ENCODE results near the genes ERC2 and ARHGEF3.

DNA sequence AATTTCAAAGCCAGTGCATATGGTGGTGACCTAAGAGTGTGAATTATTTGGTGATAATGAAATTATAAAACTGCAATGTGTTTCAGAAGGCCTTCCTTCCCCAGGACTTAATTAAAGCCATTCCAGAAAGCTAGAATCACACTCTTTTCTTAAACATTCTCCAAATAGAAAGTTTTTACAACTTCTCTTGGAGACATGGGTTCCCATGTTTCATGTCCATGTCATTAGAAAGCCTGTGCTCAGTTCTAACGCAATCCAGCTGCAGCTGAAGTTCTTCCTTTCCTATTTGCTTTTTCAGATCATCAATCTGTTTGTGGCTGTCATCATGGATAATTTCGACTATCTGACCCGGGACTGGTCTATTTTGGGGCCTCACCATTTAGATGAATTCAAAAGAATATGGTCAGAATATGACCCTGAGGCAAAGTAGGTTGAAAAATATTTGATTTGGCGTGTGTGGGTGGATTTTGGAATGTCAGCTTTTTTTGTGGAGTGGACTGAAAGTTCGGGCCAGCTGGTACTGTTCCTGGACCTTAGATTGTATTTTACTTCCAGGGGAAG lies 69.8 kb downstream of the CHDH start:
- RRBS = no CpG with 5 or more reads among the region's 5 CpGs

GRCh38 chr3:53882605-53883070 lies 686 bp upstream of the ACTR8 start:
- RRBS = no CpG with 5 or more reads among the region's 4 CpGs

DNA sequence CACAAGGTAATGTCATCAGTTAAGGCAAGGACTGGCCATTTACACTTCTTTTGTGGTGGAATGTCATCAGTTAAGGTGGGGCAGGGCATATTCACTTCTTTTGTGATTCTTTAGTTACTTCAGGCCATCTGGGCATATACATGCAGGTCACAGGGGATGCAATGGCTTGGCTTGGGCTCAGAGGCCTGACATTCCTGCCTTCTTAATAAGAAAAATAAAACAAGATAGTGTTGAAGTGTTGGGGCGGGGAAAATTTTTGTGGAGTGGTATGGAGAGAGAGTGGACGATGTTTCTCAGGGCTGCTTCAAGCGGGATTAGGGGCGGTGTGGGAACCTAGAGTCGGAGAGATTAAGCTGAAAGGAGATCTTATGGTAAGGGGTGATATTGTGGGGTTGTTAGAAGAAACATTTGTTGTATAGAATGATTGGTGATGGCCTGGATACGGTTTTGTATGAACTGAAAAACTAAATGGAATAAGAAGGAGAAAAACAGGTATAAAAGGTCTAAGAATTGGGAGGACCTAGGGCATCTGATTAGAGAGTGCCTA lies 293.0 kb downstream of the LRTM1 start:
- RRBS = no CpG with 5 or more reads among the region's 6 CpGs

- RRBS = no CpG with 5 or more reads among the region's 13 CpGs
These were observed 36.4 kb downstream of the LRTM1 start for GRCh38 chr3:54891209-54892108.

GRCh38 chr3:55134943-55135142 lies 207.0 kb upstream of the LRTM1 start:
- RRBS = no CpG with 5 or more reads among the region's 1 CpG

DNA sequence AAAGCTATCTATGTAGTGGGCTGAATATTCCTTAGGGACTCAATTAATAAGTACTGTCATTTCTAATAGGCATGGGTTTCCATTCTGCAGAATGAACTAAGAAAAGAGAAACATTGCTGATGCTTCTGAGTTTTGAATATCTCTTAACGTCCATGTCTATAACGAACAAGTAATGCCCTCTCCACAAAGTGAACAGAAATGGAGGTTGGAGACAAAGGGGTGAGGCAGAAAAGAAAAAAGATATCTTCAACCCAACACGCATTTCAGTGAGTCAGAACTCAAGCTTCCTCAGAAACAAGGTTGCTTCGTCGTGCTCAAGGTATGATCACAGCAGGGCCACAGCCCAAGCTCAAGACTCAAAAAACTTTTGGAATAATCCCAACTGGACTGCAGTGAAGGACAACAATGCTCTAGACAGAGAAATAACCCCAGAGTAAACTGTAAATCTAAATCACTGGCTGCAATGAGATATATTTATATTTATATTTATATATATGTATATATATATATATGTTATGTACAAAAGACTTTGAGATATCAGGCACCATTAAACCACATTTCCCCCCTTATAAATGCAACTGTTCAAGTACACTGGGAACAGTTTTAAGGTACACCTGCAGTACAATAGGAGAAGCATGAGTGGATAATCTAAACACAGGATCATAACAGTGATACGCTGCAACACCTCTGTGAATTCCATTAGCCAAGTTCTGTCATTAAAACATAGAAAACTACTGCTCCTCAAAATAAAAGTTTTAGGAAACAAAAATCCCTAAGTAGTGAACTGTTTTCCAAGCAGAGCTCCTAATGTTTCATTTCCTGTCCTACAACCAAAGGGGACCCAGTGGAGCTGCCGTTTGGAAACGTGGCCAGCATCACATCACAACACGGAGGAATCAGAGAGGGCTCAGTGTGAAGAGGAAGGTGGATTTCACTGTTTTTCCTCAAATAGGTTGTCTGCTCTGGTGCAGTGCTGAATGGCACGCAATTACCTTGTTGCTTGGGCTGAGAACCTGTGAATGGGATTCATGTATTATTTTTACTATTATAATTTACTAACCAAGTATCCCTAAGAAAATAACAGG lies 18.6 kb downstream of the WNT5A start:
- RRBS = no CpG with 5 or more reads among the region's 10 CpGs

- RRBS = no CpG with 5 or more reads among the region's 44 CpGs
These were observed 12.9 kb downstream of the WNT5A start for GRCh38 chr3:55474191-55474633.

DNA sequence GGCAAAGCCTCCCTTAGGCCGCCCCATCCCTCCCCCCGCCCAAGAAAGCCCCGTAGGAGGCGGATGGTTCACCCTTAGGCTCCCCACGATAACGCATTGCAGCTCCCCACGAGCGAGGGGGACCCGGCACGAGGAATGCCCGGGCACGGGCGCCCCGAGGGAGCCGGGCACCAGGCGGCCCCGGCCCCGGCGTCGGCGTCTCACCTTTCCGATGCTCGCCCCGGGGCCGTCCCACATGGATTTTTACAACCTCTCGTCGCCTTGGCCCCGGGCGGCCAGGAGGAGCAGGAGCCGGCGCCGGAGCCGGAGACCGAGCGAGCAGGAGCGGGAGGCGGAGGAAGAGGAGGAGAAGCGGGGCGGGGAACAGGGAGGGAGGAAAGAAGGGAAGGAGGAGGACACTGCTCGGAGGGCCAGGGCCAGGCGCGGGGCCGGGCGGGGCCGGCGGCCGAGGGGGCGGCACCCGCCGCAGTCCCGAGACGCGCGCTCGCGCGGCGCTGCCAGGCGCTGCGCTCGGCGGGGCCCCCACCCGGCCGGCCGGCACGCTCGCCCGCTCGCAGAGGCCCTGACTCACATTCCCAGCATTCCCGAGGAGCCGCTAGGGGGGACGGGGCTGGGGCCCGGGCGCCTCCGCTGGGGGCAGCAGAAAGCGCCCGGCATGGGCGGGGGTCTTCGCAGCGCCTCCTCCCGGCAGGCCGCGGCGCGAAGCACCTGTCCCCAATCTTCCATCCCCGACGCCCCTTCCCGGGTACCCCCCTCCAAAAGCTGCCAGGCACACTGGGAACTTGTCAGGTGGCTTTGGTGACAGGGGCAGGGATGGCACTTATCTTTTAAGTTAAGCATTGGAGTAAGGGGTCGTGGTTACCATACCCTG lies at the start of gene ERC2:
Gene ERC2, minus strand, starts transcription at position 424 of the 871 bp plus-strand sequence.
- RRBS = 3% methylated on average over 34 of the region's 89 CpGs

DNA sequence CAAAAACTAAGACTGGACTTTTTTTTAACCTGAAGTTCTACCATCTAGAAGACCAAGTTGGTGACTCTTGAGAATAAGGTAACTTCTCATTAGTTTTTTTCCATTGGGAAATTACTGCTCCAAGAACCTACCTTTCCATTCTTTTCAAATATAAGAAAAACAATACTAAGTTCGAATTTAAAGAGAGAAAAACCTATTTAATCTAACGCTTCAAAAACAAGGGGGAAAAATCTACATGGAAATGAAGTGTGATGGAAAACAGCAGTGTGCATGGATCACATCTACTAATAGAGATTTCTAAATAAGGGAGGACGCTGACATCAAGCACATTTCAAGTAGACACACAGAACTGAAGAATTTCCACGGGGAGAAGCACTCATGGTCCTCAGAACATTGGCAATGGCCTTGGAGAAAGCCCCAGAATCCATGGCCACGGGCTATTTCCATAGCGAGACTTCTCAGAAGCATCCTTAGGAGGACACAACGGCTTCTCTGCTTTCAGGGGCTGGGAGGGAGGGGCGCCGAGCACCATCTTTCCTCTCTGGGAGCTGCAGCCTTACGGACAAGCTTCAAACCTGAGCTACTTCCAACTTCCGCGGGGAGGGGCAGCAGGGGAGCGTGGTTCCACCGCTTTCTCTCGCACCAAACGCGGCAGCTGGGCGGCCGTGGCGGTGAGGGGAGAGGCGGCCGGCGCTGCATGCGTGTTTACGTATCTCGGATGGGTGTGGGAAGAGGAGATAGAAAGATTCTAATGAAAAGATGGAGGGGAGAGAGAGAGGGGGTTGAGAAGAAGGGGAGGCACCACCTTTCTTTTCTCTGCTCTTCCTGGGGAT lies 978 bp downstream of the TASOR start:
- RRBS = no CpG with 5 or more reads among the region's 26 CpGs

DNA sequence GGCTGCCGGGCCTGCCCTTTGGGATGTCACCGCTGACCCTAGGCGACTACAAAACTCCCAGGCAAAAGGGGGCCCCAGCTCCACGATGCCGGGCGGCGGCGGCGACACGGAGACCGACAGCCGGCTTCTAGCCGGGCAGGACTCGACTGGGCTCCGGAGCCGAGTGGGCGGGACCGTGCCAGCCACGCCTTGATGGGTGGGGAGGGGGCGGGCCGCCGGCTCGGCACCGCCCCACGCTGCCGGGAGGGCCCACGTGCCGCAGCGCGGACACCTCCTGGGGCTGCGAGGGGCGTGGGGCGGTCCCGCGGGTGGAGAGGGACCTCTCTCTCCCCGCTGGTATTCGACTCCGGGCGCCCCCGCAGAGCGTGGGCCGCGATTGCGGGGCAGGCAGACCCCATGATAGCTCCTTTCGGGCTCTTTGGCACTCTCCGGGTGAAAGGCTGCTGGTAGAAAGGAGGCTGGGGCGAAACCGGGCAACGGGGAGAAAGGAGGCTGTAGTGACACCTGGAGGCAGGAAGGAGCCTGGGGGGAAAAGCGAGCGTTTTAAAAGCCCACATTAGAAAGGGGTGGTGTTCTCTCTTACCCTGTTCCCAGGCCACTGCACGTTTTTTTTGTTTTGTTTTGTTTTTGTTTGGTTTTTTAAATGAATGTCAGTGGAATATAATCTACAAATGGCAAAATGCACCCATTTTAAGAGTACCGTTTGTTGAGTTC lies at the start of gene ARHGEF3:
Gene ARHGEF3, minus strand, starts transcription at position 148 of the 714 bp plus-strand sequence.
- RRBS = 3% methylated on average over 23 of the region's 53 CpGs

GRCh38 chr3:56923484-56924397 lies 122.0 kb upstream of the ARHGEF3 start:
- RRBS = no CpG with 5 or more reads among the region's 5 CpGs

GRCh38 chr3:56974396-56975180 lies 85.9 kb upstream of the SPATA12 start:
- RRBS = no CpG with 5 or more reads among the region's 13 CpGs

DNA sequence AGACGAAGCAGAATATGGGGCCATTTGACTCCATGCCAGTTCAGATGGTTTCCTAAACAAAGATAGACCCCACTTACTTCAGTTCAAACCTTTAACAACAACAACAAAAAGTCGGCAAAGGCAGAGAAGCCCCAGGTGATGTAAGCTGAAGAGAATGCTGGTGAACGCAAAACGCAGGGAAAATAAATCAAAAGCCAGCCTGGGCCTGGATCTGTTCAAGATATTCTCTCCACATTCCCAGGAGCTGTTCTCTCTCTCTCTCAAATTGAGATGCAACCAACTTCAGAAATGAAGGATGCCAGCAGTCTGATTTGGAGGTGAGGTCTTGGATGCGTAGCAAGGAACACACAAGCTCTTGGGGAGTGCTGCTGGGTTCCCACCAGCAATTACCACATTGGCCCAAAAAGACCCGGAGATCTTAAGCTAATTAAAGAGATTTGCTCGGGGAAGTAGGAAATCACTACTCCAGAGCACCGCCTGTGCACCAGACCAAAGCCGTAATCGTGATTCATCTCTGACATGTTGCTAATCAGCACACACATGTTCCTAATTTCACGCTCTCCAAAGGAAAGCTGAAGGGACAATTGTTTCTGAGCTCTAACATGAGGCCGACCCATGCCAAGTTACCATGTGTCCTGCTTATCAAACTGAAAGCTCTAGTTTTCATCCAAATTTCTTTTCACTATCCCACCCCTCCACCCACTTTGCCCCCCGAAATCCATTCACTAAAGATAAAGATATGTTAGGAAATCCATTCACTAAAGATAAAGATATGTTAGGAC lies 37.1 kb downstream of the IL17RD start:
- RRBS = no CpG with 5 or more reads among the region's 13 CpGs

- RRBS = 5% methylated on average over 3 of the region's 45 CpGs
These were observed 1.2 kb downstream of the PDE12 start for GRCh38 chr3:57556984-57557916.

DNA sequence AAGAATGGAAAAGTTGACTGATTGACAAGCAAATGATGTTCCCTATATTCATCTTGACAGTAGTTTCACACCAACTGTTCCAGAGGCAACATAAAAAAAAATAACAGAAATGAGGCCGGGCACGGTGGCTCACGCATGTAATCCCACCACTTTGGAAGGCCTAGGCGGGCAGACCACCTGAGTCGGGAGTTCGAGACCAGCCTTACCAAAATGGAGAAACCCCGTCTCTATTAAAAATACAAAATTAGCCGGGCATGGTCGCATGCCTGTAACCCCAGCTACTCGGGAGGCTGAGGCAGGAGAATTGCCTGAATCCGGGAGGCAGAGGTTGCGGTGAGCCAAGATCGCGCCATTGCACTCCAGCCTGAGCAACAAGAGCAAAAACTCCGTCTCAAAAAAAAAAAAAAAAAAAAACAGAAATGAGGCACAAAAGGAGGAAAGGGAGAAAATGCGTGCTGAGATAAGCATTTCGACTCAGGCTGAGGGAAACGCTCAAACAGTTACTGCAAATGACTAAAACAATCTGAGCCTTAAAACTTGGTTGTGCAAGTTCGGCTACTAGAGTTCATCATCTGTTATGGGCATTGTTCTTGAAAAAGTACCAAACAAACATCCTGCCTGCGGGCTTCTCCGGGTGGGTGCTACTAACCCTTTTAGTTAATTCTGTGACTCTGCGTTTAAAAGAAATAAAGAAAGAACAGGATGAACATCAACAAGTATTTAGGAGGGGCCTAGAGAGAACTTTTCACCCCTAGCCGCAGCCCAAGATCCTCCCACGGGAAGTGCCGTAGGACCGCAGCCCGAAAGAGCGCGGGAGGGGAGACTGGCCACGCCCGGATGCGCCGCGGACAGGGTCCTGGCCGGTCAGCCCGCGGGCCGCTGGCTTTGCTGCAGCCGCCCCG lies 789 bp downstream of the DENND6A start:
- RRBS = 2% methylated on average over 6 of the region's 40 CpGs

GRCh38 chr3:57942794-57943411 lies 65.3 kb upstream of the FLNB start:
- RRBS = no CpG with 5 or more reads among the region's 4 CpGs

DNA sequence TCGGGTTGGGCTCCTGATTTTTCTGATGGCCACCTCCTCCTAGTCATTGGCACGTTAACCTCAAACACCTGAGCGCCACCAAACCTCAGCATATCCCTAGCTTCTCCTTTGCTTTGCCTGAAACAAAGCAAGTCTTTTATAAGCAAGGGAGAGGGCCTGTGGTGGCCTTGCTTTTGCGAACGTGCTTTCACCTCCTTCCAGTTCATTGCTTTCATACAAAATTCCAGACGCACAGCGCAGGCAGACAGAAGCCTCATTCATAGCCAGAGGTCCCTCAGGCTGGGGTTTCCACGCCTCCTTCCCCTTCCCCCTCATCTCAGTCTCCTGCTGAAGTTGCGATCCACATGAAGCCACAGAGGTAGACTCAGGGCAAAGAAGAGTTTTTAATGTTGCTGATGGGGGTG lies 59.5 kb upstream of the FLNB start:
- RRBS = no CpG with 5 or more reads among the region's 9 CpGs

DNA sequence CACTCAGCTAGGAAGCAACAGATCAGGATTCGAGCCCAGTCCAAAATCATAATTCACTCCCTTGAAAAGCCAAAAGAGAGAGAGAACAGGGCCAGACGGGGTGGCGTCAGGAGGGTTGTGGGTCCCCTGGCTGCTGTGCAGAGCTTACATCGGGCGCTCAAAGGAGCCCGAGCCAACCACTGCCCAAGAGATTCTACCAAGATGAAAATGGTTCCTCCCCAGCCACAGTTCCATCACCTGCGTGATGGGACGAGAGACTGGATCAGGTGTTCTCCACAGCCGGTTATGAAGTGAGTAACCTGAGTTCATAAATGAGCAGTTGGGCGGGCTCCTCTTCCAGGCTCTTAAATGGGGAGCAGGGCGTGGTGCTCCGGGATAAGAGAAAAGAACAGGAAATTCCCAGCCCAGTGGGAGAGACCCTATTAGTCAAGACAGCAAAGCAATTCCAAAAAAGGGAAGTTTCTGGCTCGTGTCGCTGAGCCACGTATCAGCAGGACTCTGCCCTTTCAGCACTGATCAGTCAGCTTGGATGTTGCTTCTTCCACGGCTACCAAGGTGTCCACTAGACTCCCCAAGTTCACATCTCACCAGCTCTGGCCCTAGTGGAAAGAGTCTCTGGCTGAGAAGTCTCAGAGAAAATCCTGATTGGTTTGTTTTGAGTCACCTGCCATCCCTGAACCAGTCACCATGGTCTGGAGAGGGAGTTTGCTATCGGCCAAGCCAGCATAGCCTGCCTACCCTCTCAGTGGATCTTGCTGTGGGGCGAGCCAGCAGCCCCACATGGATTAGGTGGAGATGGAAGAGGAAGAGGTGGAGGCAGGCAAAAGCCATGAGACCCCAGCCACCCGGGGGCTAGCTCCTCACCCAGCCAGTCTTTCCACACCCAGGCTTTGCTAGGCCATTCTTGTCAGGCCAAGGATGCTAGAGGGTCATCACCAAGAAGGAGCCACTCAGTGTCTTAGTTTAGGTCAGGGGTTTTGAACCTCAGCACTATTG lies 48.3 kb upstream of the FLNB start:
- RRBS = 58% methylated on average over 3 of the region's 19 CpGs

DNA sequence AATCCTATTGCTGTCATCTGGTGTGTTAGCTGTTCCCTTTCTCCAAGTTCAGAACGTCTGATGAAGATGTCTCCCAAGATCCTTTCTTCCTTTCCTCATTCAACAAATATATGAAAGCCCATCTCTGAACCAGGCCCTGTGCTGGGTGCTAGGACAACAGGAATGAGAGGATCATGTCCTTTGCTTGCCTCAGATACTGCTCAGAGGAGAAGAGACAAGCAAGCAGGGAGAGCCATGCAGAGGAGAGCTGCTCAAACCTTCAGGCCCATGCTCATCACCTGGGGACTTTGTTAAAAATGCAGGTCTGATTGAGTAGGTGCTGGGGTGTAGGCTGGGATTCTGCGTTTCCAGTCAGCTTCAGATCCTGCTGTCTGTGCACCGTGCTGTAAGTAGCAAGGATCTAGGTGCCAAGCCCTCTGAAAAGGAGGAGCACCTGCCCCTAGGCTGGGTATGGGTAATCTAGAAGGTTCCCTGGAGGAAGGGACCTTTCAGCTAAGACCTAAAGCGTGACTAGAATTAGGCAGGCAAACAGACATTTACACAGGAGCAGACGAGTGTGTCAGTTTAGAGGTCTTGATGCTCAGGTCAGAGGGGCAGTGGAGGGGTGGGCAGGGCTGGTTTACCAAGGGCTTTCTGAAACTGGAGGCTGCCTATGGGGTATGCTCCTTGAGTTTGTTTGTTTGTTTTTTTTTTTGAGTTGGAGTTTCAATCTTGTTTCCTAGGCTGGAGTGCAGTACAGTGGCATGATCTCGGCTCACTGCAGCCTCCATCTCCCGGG lies 7.3 kb downstream of the FLNB start:
- RRBS = no CpG with 5 or more reads among the region's 7 CpGs

All from AG04449 (cell line).